Measurements from ENCODE around the genes CLDN18, DZIP1L, MRAS, FAIM and RBP1.

DNA sequence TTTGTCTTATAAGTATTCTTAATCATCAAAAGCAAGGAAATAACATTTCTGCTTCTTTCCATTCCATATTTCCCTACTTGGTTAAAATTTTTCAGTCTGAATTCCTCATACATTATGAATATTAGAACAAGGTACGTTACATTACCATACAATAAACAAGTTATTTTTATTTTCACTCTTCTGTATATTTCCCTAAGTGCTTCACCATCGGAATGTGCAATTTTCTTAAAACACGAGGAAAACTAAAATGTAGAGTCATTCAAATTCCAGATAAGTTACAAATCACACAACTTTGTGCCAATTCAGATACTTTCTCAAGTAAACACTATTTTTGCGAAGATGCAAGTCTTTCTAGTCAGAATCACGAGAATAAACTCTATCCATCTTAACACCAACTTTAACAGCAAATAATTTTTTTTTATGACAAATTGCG lies 1.4 kb downstream of the STAG1 start:
- RRBS, 2 experiments = no CpG with 5 or more reads among the region's 6 CpGs

- RRBS, 2 experiments = no CpG with 5 or more reads among the region's 3 CpGs
Measured at GRCh38 chr3:136955787-136956358, 1.9 kb upstream of the IL20RB start.

DNA sequence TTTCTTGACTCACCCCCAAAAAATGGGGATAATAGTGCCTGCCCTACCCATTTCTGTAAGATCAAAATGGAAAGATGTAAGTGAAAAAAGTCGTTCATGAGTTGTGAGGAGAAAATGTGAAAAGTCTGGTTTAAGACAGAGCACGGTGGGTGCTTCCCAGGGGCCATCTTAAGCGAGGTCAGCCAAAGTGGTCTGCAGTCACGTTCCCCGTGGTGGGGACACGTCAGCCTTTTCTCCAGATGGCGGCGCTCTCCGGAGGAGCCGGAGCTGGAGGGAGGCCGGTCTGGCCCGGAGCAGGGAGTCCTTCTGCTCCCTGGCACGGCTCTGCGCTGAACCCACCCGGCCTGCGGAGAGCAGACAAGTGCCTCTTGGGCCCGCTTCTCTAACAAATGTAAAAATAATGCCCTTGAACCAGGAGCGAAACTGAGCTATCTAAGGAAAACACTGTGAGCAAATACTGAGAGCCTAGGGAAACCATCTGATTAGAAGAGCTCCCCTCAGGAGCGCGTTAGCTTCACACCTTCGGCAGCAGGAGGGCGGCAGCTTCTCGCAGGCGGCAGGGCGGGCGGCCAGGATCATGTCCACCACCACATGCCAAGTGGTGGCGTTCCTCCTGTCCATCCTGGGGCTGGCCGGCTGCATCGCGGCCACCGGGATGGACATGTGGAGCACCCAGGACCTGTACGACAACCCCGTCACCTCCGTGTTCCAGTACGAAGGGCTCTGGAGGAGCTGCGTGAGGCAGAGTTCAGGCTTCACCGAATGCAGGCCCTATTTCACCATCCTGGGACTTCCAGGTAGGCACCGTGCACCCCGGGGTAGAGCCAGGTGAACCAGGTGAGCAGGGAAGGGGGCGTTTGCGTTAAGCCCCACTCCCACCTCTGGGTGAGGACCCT lies at the start of gene CLDN18:
CLDN18 (plus strand) TSS at position 517 of the 896 bp plus-strand sequence.
- RRBS, 2 experiments = 94 to 96% methylated on average over 4 of the region's 41 CpGs

DNA sequence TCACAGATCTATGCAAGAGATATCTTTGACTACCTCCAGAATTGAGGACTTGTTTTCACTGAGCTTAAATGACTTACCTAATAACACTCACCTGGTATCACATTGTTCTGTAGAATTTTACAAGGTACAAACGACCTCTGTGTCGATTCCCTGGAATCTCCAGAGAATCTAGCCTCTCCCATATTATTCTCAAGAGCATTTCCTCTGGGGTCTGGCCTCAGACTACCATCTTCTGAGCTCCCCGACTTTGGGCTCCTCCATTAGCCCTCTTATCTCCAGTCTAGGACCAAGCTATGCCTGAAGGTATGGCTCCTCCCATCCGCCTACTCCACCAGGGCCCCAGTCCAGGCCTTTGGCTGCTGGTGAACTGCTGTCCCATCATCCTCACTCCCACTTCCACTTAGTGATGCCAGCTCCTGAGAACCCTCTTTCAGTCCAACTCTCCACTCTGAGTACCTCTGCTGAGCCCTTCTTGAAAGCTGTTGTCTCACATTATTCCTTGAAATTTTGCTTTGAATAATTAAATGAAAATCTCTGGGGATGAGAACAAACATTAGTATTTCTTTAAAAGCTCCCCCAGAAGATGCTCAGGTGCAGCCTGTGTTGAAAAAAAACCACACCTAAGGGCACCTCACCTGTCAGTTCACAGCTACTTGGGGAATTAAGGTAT lies 9.3 kb downstream of the CLDN18 start:
- RRBS, 2 experiments = no CpG with 5 or more reads among the region's 4 CpGs

- RRBS, 2 experiments = under 1 to 2% methylated on average over 35 of the region's 88 CpGs
Measured at GRCh38 chr3:138114922-138116067, at the start of gene DZIP1L. Gene DZIP1L, minus strand, starts transcription at chr3:138115608.

GRCh38 chr3:138125416-138126010 lies 6.7 kb downstream of the A4GNT start:
- RRBS, 2 experiments = no CpG with 5 or more reads among the region's 4 CpGs

- RRBS, 2 experiments = no CpG with 5 or more reads among the region's 8 CpGs
Measured at GRCh38 chr3:138161752-138162469, 12.8 kb downstream of the DBR1 start.

GRCh38 chr3:138186993-138187117 lies 246 bp upstream of the ARMC8 start:
- RRBS, 2 experiments = 2% methylated on average over 3 of the region's 6 CpGs; no CpG with 5 or more reads in 1 of the 2 experiments

GRCh38 chr3:138348486-138349566 lies at the start of gene MRAS:
Gene MRAS, plus strand, starts transcription at chr3:138348579.
- RRBS, 2 experiments = under 1 to 2% methylated on average over 20 of the region's 99 CpGs

GRCh38 chr3:138608414-138609147 lies at the start of gene FAIM:
Gene FAIM, plus strand, starts transcription at chr3:138608771.
- RRBS, 2 experiments = under 1 to 1% methylated on average over 31 of the region's 69 CpGs

GRCh38 chr3:138694211-138694786 lies 85.7 kb downstream of the FAIM start:
- RRBS, 2 experiments = no CpG with 5 or more reads among the region's 3 CpGs

DNA sequence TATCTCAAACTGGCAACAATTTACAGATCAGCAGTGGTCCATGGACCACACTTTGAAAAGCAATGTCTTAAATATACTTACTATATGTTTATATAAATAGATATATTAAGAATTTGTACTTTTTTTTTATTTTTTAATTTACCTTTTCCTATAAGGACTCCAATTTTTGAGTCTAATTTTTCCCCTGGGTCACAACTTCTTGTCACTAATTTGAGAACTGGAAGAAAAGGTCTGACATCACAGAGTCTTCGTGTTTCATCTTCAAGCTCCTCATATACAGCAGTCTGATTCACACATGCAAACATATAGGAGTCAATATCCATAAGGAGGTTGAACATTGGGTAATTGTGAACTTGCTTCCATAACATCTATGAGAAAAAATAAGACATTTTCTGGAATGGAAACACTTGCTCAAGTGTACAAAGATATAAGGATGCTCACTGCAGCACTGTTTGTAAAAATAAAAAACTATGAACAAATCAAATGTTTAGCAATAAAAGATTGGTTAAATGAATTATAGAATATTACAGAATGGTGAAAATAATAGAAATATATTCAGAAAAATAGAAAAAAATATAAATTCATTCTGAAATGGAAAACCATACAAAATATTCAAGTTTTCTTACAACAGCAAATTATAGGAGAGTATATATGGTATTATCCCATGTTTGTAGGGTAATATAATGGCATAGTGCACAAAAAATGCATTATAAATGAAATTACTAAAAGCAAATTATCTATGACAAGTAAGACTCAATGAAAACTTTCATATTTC lies 78.9 kb downstream of the PIK3CB start:
- RRBS, 2 experiments = no CpG with 5 or more reads among the region's 1 CpG

DNA sequence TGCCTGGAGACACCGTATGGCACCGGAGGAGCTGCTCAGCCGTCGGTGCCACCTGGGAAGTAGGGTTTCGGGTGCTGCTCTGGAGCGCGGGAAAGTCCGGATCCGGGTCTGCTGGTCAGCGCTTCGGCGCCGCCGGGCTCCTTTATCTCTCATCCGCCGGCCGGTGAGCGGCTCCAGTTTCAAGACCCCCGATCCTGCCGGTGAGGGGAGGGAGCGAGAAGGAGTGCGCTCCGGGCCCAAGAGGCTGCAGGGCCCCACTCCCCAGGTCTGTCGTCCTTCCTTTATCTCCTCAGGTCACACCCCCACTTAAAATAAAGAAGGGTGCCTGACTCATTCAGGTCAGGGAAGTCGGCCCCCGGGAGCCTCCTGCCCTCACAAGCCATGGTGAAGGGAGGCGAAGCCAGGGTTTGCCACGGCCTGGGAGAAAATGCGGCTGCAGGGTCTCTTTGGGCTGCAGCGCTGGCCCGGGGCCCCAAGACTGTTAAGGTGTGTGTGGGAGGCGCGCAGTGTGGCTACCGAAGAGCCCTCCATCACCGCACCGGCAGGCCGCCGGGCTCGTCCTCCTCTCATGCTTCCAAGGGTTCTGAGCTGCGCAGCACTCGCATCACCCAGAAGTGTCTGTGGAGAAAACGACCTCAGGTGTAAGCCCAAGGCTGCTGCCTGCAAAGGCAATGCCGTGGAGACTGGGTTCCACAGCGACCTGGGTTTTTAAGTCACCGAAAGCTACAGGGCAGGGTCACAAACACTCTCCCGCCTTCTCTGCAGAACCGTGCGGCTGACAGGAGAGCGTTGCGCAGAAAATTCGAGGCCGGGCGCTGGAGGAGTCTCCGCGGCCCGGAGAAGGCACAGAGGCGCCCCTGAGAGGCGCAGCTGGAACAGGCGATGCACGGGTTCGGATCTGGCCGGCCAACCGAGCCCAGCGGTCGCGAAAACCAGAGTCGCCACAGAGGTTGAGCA lies 8.8 kb downstream of the FOXL2 start:
- RRBS, 2 experiments = 12 to 15% methylated on average over 24 to 27 of the region's 67 CpGs

DNA sequence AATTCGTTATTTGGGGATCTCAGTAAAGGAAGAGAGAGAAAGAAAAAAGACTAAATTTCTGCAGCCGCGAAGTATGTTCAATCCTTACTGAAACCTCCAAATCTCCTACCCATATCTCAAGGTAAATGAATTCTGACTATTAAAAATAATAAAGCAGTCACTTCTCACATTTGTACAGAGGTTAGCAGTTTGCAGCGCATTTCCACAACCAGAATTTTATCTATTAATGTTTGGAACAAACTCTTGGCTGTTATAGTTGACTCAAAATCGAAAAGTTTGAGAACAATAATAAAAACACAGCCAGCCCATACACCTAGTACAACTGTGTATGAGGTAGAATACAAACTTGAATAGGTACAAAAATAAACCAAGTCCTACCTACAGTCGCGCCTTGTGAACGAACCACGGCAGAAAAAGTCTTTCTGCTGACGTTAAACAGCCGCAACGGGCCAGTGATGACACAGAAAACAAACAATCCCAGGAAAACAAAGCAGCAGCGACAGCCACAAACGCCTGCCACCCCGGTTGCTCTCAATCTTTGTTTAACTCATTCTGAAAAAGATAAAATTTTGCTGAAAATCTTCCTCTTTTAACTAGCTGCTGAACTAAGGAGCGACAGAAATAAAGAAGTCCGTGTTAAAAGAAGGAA lies 3.2 kb downstream of the FOXL2 start:
- RRBS, 2 experiments = no CpG with 5 or more reads among the region's 17 CpGs

- RRBS, 2 experiments = 1 to 3% methylated on average over 42 to 47 of the region's 112 CpGs
Measured at GRCh38 chr3:138944757-138945829, 1.8 kb downstream of the FOXL2 start.

DNA sequence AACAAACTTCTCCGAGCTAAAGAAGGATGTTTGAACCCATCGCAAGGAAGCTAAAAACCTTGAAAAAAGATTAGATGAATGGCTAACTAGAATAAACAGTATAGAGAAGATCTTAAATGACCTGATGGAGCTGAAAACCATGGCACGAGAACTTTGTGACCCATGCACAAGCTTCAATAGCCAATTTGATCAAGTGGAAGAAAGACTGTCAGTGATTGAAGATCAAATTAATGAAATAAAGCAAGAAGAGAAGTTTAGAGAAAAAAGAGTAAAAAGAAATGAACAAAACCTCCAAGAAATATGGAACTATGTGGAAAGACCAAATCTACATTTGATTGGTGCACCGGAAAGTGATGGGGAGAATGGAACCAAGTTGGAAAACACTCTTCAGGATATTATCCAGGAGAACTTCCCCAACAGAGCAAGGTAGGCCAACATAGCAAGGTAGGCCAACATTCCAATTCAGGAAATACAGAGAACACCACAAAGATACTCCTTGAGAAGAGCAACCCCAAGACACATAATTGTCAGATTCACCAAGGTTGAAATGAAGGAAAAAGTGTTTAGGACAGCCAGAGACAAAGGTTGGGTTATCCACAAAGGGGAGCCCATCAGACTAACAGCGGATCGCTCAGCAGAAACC lies 16.4 kb upstream of the COPB2 start:
- RRBS, 2 experiments = no CpG with 5 or more reads among the region's 6 CpGs

GRCh38 chr3:139531487-139531888 lies 8.1 kb downstream of the RBP1 start:
- RRBS, 2 experiments = no CpG with 5 or more reads among the region's 2 CpGs

DNA sequence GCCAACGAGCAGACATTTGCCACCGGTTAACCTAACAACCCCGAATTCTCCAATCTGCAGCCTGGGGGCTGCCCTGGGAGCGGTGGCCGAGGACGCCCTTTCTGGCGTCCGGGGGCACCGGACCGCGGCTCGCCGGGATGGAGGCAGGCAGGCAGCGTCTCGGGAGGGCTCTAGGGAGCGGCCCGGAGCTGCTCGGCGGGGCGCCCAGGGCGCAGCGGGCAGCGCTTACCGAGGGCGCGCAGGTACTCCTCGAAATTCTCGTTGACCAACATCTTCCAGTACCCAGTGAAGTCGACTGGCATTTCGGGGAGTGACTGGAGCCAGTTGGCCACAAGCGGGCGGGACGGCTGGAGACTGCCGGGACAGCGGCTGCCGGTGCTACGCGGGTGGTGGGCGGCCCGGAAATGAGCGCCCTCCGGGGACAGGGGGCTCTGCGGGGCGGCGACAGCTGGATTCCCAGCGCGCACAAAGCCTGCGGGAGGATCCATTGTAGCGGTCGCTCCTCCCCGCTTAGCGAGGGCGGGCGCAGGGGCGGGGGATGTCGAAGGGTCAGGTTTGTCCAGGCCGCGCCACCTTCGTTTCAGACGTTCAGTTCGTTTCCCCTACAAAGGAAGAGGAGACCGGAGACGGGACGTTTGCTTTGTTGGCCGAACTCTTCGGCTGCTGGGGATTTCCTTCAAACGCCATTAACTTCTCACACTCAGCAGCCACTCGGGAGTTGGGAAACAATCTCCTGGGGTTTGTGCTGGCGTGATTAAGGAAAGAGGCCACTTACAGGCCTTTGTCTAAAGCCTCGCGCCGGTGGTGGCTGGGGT lies at the start of gene RBP1:
RBP1 (minus strand) TSS at position 512 of the 815 bp plus-strand sequence.
- RRBS, 2 experiments = 1 to 24% methylated on average over 13 of the region's 72 CpGs

DNA sequence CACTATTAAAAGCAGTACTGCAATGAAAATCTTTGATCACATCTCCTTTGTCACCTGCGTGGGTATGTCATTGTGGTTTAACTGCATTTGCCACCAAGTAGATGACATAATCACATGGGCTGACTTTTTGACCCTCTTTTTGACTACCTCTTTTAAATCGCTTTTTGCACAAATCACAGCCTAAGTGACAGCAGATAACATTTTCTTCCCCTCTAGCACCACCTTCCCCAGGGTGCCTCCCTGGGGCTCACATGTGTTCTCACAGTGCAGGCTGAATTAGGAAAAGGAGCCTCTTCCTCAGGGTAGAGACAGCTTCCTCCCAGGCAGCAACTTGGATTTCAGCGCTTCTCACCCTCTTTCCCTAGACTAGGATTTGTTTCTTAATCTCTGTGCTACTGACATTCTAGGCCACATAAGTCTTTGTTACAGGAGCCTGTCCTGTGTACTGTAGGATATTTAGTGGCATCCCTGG lies 1.2 kb upstream of the RBP1 start:
- RRBS, 2 experiments = no CpG with 5 or more reads among the region's 3 CpGs

DNA sequence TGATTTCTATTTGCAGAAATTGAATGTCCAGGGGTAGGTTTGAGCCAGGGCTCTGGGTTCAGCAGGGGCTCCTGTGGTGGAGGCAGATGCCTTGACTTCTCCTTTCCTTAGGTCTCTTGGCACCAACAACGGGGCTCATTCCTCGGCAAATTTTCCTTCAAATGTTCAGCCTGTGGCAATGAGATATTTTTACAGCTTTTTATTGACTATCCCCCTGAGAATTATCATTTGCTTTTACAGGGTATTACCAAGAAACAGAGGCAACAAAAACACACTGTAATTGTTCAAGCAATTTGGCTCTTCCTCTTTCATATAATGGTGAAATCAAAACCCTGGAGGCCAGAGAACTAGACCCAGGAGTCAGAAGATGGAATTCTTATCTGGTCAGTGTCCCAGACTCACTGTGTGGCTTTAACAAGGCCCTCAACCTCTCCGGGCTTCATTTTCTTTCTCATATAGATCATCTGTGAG lies 40.0 kb downstream of the TRIM42 start:
- RRBS, 2 experiments = no CpG with 5 or more reads among the region's 3 CpGs